ENCODE measurements around a stretch of chr7.

GRCh38 chr7:36207644-36208443, 54.8 kb downstream of the EEPD1 start:
- RRBS, 2 experiments = no CpG with 5 or more reads among the region's 6 CpGs

GRCh38 chr7:36261227-36261648, 105.8 kb downstream of the MATCAP2 start:
- RRBS, 2 experiments = no CpG with 5 or more reads among the region's 1 CpG

DNA sequence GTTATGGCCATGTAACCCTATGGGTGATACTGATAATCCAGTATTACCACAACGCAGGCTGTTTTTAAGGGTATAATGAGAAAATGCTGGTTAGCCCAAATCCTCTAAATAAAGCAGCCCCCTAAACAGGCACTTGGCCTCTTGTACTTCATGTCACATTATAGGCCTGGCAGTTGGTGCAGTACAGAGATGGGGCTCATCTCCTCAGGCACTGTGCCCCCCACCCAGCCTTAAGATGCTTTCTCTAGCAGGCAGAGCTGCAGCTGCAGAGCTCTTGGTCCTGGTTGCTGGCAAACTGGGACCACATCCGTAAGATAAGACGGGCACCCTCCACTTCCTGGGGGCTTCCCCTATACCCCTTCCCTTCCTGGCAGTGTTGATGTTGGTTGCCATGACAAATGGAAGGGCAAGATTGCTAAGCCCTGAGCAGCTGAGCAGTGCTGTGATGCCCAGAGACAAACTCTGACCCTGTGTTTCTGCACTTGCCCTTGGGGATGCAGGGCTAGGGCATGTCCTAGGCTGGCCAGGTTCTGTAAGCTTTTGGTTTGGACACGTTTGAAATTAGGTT, 80.9 kb downstream of the MATCAP2 start:
- RRBS, 2 experiments = no CpG with 5 or more reads among the region's 4 CpGs

DNA sequence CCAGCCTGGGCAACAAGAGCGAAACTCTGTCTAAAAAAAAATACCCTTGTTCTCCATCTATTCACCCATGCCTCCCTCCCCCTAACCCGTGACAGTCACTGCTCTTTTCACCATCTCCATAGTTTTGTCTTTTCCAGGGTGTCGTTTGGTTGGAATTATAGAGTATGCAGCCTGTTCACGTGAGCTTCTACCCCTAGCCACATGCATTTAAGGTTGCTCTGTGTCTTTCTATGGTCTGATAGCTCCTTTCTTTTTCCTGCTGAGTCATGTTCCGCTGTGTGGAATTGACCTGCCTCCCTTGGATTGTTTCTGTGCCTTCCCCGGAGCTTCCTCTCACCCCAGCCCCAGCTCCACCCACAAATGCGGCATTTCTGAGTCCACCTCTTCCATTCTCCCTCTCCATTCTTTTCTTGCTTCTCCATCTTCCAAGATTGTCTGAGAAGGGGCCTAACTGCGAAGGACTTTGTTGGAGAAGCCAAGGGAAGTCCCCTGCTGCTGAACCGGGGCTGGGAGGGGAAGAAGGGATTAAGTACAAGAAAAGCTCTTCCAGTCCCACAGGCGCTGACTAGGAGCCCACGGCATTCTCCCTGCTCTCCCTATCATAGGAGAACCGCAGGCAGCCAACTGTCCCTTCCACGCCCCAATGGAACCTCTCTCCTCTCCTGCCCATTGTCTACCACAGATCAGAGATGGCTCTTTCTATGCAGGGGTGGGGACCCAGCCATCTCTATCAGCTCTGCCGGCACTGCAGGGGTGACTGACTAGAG, 65.0 kb downstream of the MATCAP2 start:
- RRBS, 2 experiments = no CpG with 5 or more reads among the region's 14 CpGs

DNA sequence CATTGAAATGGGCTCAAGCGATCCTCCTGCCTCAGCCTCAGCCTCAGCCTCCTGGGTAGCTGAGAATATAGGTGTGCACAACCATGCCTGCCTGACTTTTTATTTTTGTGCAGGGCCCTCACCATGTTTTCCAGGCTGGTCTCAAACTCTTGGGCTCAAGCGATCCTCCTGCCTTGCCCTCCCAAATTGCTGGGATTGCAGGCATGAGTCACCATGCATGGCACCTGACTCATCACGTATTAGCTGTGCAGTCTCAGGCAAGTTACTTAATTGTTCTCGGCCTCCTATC, 117.1 kb downstream of the ANLN start:
- RRBS, 2 experiments = no CpG with 5 or more reads among the region's 4 CpGs

- RRBS, 2 experiments = no CpG with 5 or more reads among the region's 11 CpGs
Observed at GRCh38 chr7:36557729-36558325, 166.5 kb downstream of the AOAH start.

GRCh38 chr7:36752288-36752650, 28.0 kb upstream of the AOAH start:
- RRBS, 2 experiments = no CpG with 5 or more reads among the region's 2 CpGs

- RRBS, 2 experiments = no CpG with 5 or more reads among the region's 5 CpGs
Observed at GRCh38 chr7:36950817-36951638, 226.7 kb upstream of the AOAH start.

DNA sequence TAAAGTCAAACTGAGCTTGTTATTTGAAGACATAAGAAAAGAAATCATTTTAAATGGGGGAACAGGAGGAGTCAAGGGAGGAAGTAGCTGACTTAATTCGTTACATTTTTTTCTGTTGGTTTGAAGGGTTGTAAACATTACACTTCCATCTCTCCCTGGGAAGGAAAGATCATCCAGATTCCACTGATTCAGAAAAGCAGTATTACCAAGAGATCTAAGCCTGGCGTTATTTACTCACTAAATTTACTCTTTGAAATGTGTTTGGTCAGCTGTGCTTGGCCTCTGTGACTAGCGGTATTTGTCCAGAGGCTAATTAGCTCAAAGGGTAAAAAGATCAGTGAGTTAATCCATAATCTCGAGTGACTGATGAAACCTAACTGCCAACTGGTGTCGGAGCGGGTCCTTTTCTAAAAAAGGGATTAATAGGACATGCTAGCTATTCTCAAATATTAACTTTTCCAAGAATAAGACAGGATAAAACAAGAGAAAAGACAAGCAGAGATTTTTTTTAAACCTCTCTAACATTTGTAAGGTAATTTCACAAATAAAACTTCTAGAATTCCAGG, 247.2 kb upstream of the AOAH start:
- RRBS, 2 experiments = no CpG with 5 or more reads among the region's 6 CpGs

- RRBS, 2 experiments = no CpG with 5 or more reads among the region's 15 CpGs
Observed at GRCh38 chr7:36985826-36986569, 261.7 kb upstream of the AOAH start.

DNA sequence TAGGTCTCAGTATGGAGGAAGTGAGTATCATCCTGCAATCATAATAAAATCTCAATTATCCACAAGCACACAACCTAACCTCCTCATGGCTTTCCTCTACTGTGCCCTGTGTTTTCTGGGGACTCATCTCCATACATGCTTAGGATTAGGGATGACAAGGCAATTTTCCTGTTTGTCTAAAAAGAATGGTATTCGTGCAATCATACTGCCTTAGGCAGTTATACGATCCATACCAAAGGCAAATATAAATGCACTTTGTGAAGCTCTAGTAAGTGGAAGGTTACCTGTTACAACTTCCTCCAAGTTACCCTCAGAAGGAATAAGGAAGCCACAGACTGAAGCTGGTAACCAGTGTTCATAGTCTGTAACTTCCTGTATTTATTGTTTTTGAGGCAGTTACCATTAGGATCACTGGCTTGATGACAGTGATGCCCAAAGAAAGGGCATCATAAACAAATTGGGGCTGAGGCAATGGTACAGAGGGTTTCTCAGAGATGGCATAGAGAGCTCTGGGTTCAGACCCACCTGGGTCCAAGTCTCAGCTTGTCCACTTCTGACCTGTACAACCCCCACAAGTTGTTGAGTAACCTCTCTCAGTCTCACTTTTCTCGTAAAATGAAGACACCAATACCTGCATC, 138.3 kb downstream of the ELMO1 start:
- RRBS, 2 experiments = no CpG with 5 or more reads among the region's 3 CpGs

DNA sequence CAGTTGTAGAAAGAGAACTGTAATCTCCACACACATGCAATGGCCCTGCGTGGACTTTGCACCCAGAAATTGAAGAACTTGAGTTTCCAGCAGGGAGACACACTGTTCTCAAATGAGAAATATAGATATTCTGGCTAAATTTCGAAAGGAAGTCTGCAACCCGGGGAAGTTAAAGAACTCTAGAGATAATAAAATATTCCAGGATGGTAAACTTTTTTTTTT, 56.8 kb downstream of the ELMO1 start:
- RRBS, 2 experiments = no CpG with 5 or more reads among the region's 3 CpGs

DNA sequence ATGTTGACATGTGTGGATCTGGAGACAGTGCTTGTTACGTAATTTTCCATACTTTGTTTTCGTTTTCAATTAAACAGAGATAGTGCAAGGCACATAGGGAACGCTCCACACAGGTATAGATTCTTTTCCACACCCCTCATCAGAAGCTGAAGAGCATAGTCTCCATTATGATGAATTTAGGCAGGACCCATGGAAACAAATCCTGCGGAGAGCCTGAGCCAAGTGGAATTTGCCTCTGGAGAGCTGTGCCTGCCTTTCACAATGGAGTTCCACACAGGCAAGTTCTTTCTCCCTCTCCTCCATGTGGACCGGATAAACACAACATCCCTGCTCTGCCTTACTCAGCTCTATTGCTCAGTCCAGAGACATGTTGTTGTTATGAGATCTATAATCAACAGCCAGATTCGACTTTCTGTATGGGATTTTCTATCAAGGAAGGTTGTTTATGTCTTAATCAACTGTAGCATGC, 59.4 kb upstream of the ELMO1 start:
- RRBS, 2 experiments = no CpG with 5 or more reads among the region's 6 CpGs

DNA sequence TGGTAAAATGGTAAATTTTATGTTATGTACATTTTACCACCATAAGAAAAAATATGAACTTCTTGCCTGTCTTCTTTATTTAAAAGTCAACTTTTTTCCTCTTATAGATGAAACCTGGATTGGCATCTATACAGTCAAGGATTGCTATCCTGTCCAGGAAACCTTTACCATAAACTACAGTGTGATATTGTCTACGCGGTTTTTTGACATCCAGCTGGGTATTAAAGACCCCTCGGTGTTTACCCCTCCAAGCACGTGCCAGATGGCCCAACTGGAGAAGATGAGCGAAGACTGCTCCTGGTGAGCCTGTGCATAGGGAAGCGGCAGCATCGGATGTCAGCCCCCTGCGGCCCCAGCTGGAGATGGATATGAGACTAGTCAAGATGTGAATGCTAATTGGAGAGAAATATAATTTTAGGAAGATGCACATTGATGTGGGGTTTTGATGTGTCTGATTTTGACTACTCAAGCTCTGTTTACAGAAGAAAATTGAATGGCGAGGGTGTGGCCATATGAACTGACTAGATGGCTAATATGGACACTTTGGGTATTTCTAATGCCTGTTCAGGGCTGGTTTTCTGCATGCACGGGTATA, 29.8 kb downstream of the EPDR1 start:
- RRBS, 2 experiments = no CpG with 5 or more reads among the region's 10 CpGs

DNA sequence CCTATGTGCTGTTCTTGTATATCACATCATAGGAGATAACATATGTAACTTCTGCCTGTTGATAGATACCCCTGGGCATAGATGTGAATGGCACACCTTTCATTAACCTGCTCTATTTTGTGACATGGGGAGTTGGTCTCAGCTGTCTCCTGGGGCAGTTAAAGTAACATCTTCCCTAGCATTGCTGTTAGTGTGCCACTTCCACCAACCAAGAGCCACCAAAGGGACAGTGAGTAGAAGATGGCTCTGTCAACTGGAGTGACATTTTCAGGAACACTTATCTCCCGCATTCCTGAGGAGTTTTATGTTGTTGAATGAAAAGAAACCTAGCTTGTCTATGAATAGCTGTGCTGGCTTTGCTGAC, 7.3 kb downstream of the STARD3NL start:
- RRBS, 2 experiments = no CpG with 5 or more reads among the region's 1 CpG

GRCh38 chr7:38242774-38243288, 64.8 kb downstream of the STARD3NL start:
- RRBS, 2 experiments = no CpG with 5 or more reads among the region's 7 CpGs

DNA sequence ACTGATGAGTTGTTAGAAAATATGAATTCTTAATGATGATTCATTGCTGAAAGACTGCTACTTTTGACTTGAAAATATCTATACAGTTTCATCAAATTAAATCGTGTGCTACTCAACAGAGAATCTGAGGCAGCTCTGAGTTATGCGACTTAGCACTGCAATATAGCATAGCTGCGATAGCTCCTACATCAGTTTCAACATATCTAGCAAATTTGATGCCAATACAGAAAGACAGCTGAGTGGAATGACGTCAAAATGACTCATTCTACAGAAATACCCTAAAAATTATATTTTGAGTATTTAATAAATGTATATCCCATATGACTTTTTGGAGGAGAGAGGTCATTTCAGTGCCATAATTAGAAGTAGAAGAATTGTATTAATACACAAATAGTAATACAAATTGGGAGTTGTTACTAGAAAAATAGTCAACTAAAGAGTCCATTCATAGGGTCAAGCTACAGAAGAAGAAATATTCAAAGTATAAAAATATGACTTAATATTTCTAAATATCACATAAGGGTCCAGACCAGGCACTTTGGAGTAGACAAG, 96.5 kb downstream of the STARD3NL start:
- RRBS, 2 experiments = no CpG with 5 or more reads among the region's 4 CpGs

- RRBS, 2 experiments = 100% methylated on average over 1 of the region's 12 CpGs; no CpG with 5 or more reads in 1 of the 2 experiments
Observed at GRCh38 chr7:38304429-38304951, 126.4 kb downstream of the STARD3NL start.

GRCh38 chr7:38336336-38336989, 158.4 kb downstream of the STARD3NL start:
- RRBS, 2 experiments = no CpG with 5 or more reads among the region's 13 CpGs